Mesenchymal stem cell of the bone marrow (primary cell): ENCODE results near the gene C1GALT1C1L.

GRCh38 chr2:42951066-42951679 lies 158.8 kb upstream of the HAAO start:
- CAGE, long polyA plus RNA, result no peak

GRCh38 chr2:42956999-42957739 lies 164.8 kb upstream of the HAAO start:
- CAGE, long polyA plus RNA, result no peak

- CAGE, long polyA plus RNA, result no peak
These were observed 191.6 kb upstream of the HAAO start for GRCh38 chr2:42983921-42984492.

DNA sequence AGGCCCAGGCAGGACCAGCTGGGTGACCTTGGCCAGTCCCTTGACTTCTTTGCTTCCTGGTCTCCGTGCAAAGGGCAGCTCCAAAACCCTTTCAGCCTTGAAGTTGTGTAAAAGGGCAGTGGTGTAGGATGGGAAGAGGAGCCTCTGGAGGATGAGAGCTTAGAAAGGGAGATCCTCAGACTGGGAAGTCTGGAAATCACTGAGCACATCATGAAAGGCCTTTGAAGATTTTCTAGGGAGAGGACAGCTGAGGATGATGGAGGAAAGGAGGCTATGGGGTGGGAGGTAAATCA lies 175.4 kb downstream of the ZFP36L2 start:
- CAGE, long polyA plus RNA, result no peak

GRCh38 chr2:43073187-43073895 lies 153.1 kb downstream of the ZFP36L2 start:
- CAGE, long polyA plus RNA, result no peak

DNA sequence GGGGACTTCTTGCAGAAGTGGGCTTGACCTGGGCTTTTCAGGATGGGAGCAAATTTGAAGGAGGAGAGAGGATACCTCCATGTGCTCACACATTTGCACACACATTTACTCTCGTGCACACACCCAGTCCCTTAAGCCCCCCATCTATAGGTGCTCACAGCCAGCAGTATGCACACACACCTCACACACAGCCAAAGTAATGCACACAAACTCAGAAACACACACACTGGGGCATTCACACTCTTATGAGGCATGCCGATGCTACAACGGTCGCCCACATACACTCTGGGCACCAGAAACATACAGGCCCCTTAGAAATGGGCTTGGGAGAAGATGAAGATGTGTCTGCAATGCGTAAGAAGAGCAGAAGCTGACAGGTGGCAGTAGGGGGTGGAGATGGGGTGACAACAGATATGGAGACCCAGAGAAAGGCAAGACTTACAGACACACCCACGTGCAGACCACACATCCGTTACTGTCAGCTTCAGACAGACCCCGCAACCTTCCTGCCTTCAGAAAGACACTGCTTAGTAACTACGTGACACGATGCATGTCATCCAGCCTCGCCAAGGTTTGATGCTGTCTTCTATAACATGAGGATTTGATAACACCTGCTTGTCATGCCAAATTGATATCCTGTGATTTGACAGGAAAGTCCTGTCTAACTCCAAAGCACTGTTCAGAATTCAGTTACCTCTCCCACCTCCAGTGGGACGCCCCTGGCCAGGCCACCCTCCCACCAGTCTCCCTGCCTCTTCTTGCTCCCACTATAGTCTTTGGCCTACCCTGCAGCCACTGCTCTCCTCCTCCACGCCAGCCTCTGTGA lies 89.5 kb downstream of the ZFP36L2 start:
- CAGE, long polyA plus RNA, result no peak

DNA sequence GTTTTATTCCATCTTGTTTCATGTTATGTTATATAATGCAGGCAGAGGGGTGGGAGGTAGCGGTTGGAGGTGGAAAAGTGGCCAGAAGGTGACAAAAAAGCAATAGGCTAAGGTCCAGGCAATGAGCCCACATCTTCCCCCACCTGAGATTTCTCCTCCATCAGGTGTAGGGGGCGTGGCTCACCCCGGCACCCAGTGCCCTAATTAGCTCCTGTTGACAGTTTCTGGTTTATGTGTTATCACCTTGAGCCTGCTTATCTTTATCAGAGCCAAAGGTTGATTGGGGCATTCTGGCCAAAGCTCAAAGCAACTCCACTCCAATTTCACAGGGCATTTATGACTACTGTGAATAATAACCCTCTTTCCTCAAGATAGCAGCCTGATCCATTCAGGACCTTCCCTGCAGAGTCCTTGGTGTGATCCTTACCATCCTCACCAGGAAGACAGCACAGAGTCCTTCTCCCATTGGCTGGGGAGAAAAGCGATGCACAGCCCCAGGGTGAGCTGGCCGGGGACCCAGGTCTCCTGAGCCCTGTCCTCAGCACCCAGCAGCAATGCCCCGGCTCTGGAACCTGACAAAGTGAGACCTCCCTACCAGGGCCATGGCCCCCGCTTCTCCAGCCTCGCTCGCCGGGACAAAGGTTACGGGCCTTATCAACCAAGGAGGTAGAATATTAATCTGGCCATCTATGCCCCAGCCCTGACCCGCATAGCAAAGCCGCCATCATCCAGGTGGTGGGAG lies 64.7 kb downstream of the ZFP36L2 start:
- CAGE, long polyA plus RNA, result no peak

DNA sequence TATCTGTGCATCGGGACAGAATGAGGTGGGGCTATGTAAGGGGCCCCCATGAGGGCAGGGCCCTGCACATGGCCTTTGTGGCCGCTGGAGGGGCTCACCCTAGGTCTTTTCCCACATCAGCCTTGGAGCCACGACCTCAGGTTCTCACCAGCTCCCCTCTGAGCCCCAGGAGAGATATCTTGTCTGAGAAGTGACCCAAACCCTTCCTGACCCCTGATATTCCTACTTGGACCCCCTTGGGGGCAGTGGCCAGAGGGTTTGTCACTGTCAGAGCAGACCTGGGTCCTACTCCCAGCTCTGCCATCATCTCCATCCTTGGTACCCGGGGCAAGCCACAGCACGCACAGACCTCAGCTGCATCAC lies 64.2 kb downstream of the ZFP36L2 start:
- CAGE, long polyA plus RNA, result no peak

GRCh38 chr2:43199708-43200517 lies 26.5 kb downstream of the ZFP36L2 start:
- CAGE, long polyA plus RNA, result no peak

DNA sequence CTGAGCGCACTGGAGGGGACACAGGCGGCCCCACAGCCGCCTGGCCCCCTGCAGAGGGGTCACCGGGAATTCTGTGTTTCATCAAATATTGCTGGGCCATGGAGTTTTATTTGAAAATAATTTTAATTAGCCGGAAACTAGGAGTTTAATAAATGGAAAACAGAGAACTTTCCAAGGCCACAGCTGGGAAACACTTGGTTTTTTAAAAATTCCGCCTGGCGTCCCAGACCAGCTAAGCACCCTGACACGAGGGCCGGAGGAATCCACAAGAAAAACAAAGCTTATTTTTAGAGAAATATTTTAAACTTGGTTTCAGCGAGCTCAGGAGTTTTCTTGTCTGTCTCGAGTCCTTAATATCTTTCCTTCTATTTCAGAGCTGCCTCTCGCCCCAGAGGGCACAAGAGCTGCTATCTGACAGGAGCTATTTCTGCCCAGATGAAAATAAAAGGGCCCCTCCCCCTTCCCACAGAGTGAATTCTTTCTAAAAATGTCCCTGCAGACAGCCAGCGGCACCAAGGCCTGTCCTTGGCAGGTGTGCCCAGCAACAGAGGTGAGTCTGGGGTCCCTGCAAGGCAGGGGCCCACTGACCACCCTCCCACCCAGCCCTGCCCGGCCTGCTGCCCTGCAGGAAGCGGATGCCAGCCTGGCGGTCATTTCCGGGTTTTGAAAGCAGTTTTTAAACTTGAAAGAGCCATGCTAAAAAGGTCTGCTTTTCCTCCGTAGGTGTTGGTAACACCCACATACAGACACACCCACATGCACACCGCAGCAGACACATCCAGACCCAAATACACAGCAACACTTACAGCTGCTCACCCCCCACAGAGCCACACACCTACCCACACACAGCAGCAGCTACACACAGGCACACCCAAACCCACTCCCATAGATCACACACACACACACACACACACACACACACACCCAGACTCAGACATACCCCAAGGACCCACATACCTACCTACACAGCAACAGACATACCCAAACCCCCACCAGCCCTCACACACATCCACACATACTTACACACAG lies 7.9 kb downstream of the ZFP36L2 start:
- CAGE, long polyA plus RNA, result no peak

- CAGE, long polyA plus RNA, result no peak
These were observed 991 bp downstream of the ZFP36L2 start for GRCh38 chr2:43225407-43225823.

DNA sequence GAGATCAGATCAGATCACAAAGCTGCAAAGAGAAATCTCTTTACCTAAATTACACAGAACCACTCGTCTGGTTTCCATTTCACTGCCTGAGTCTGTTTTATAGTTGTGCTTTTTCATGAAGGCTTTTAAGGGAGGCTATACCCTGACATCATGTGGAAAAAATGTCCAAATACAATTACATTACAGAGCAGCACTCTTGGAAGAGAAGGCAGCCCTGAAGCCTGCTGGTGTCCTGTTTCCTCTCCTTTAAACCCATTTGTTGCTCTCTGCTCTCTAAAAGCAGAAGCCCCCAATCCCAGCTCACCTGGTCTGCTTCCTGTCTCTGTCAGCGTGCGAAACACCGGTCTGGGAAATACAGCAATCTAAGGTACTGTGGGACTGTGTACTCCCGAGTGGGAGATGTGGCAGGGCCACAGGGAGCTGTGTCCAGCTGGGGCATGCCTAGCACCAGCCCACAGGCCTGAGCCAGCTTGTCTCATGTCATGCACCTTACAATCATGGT lies 24.9 kb upstream of the ZFP36L2 start:
- CAGE, long polyA plus RNA, result no peak

GRCh38 chr2:43253895-43254348 lies 27.5 kb upstream of the ZFP36L2 start:
- CAGE, long polyA plus RNA, result no peak

DNA sequence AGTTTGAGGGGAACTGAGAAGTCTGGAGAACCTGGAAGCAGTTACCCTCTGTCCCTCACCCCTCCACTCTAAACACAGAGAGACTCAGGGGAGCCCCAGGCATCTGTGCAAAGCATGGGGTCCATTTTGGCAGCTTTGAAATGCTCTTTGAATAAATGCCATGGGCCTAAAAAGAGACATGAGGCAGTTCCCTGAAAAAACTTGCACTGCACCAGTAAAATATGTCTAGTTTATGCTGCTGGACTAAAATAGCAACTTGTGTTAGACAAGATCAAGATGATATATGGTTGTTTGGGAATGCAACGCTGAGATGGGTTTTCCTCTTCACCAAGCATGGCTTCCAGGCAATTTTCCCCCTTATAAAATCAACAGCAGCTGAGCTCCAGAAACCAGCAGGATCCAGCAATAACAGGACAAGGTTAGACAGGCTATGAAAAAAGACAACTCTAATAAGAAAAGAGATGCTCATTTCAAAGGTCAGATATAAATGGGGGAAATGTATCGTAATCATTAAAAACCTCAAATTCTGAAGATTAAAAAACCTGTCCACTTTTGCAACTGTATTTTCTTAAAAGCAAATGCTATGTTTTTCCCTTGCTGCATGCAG lies 122.9 kb upstream of the ZFP36L2 start:
- CAGE, long polyA plus RNA, result no peak

DNA sequence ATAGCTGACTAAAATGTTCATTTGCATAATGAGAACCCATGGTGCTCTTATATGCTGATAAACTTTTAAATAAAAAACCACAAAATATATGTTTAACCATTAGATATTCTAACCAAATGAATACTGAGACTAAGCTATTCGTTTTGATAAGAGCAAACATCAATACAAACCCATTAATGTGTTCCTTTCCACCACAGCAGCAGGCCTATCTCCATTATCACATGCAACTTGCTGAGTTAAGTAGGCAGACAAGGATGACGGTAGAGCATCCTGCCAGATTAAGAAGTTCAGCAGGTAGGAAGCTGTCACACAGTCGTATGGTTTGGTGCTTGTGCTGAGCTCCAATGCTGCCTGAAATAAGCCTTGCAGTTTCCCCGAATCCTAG lies 39.7 kb downstream of the THADA start:
- CAGE, long polyA plus RNA, result no peak

- CAGE, long polyA plus RNA, result no peak
These were observed 521 bp upstream of the THADA start for GRCh38 chr2:43596256-43596861.

GRCh38 chr2:43676195-43676868 lies at the start of gene C1GALT1C1L:
TSS of gene C1GALT1C1L (minus strand) at chr2:43676429.
- CAGE, long polyA plus RNA, result no peak

- CAGE, long polyA plus RNA, result no peak
These were observed 899 bp downstream of the DYNC2LI1 start for GRCh38 chr2:43774660-43775215.

DNA sequence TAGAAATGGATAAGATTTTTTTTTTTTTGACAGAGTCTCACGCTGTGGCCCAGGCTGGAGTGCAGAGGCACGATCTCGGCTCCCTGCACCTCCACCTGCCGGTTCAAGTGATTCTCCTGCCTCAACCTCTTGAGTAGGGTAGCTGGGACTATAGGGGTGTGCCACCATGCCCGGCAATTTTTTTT lies 3.1 kb downstream of the ABCG8 start:
- CAGE, long polyA plus RNA, result no peak

DNA sequence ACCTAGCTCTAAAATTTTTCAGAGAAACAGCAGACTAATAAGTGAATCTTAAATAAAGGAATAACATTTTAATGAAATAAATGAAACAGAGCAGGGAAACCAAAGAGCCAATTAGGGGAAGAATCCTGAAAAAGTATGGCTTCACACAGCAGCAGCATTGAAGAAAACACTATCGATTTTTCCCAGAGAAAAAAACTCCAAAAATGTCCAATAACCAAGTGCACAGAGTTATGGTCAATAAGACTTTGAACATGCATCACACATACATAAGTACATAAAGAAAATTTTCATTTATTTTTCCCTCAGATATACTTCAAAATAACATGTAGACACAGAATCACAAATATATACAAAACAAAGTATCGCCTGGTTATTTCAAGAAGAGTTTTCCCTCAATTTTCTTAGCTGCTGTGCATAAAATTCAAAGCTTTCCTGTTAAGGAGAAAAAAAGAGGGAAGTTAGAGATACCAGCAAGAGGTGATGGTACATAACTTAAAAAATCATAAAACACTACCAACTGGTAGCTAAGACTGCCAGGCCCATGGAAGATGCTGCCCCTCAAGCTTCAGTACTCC lies 49.5 kb downstream of the ABCG8 start:
- CAGE, long polyA plus RNA, result no peak